ENCODE measurements around the gene RD3L.

GRCh38 chr14:102782959-102783392, 5.7 kb downstream of the TRAF3 start:
- RRBS, 2 experiments = no CpG with 5 or more reads among the region's 7 CpGs

GRCh38 chr14:102915288-102915602, 7.2 kb upstream of the AMN start:
- RRBS, 2 experiments = no CpG with 5 or more reads among the region's 9 CpGs

GRCh38 chr14:102931932-102933151, 9.9 kb downstream of the AMN start:
- RRBS, 2 experiments = no CpG with 5 or more reads among the region's 37 CpGs

DNA sequence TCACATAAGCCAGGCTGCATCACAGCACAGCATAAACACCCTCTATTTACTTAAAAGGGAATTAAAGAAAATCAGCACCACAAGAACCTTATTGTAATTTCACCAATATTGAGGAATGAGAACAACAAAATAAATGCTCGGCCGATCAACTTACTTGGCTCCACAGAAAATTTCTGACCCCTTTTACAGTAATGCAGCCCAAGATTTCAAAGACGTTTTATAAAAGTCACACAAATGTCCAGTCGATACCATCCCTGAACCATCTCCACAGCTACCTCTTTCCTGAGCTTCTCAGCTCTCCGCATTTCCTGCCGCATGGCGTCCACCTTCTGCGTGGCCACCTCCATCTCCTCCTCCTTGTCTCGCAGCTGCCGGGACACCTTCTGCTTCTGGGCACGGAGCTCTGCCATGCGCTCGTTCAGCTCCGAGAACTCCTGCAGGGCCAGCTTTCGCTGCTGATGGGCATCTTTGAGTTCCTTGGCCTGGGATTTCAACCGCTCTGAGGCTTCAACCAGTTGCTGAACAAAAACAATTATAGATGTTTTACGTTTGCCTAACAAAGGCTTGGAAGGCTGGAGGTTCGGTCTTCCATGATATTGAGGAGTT, 49.3 kb downstream of the AMN start:
- RRBS, 2 experiments = no CpG with 5 or more reads among the region's 18 CpGs

GRCh38 chr14:102973625-102974293, 51.3 kb downstream of the AMN start:
- RRBS, 2 experiments = no CpG with 5 or more reads among the region's 26 CpGs

DNA sequence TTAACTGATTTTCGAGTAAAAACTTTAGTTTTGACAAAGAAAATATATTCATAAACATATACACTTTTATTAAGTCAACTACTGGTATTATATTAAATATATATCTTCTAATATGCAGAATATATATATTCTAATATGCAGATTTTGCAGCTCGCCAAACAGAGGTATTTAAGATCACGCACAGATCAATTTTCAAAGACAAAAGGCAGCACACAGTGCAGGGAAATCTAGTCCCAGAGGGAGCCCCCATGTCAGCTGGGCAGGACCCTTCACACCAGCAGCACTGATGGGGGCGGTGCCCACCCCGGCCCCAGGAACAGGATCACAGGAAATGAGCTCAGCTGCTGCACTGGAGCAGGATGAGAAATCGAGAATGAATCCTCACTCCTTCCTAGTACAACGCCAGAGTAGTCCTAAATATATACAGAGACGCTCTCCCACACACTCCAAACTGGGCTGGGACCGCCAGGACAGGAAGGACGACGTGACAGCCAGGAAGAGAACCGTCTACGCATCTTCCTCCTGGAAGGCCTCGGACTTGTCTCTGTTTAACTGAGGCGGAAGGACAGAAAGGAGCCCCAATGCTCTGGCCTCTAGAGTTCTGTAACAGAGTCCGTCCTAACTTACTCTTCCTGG, 33.6 kb downstream of the CDC42BPB start:
- RRBS, 2 experiments = no CpG with 5 or more reads among the region's 16 CpGs

GRCh38 chr14:103107229-103107897, 12.8 kb downstream of the EXOC3L4 start:
- RRBS, 2 experiments = 94 to 97% methylated on average over 10 of the region's 31 CpGs

DNA sequence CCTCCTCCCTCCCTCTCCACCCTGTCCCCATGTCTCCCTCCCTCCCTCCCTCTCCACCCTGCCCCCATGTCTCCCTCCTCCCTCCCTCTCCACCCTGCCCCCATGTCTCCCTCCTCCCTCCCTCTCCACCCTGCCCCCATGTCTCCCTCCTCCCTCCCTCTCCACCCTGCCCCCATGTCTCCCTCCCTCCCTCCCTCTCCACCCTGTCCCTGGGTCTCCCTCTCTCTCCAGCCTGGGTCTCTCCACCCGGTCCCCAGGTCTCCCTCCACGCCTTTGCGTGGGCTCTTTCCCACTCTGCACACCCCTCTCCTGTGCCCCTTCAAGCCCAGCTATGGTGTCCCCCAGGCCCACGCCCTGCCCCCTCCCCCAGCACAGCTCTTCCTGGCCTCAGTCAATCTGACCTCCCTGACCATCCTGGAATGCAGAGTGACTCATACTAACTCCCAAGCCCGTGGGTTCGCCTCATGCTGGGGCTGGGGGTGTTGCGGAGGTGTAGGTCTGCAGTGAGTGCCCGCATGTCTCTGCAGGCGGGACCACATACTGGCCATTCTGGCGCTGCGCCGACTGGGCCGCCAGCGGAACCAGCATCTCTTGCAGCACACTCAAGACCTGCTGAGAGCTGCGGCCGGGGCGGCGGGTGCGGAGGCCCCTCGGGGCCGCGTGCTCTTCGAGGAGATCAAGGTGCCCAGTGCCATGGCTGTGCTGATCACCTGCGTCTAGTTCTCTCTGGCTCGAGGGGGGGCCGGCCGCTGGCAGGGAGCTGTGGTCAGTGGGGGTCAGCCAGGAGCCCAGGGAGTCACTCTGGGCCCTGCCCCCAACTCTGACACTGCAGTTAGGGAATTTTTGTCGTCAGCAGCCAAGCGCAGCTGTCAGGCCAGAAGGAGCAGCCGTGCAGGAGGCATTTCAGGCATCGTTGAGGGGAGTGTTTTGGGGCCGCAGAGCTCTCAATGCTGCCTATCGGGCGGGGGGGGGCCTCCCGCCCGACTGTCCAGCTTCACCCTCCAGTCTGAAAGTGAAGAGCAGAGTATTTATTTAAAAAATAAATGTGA, 13.4 kb upstream of the TNFAIP2 start:
- RRBS, 2 experiments = 9 to 56% methylated on average over 2 to 8 of the region's 36 CpGs

- RRBS, 2 experiments = 5 to 52% methylated on average over 6 of the region's 32 CpGs
These were observed 1.4 kb upstream of the TNFAIP2 start for GRCh38 chr14:103121527-103122516.

DNA sequence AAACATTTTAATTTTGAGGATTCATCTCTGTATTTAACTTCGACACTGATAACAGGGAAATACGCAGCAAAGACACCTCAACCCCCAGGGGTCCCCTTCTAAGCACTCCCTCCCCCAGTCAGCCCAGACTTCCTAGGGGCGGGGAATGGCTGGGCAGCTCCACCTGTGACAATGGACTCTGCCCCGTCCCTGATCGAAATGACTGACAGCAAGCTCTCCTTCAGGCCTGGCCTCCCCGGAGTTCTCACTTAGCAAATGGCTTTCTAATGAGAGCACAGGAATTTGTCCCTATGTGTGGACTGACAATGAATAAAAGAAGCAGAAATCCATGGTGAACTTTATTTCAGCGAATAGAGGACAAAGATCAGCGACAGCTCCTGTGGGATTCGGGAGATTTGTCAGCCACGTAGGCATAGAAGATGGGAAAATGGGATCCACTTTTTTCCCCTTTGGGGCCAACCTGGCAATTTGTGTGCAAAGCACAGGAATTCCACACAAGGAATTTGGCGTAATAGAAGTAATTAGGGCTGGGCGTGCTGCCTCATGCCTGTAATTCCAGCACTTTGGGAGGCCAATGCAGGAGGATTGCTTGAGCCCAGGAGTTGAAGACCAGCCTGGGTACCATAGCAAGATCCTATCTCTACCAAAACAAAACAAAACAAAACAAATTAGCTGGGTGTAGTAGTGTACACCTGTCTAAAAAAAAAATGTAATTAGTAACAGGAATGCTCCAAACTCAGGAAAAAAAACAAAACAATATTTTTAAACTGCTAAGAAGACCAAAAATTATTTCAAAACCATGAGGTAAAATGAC, 63.8 kb downstream of the TNFAIP2 start:
- RRBS, 2 experiments = no CpG with 5 or more reads among the region's 12 CpGs

GRCh38 chr14:103196139-103196599, 72.9 kb downstream of the TNFAIP2 start:
- RRBS, 2 experiments = no CpG with 5 or more reads among the region's 11 CpGs

DNA sequence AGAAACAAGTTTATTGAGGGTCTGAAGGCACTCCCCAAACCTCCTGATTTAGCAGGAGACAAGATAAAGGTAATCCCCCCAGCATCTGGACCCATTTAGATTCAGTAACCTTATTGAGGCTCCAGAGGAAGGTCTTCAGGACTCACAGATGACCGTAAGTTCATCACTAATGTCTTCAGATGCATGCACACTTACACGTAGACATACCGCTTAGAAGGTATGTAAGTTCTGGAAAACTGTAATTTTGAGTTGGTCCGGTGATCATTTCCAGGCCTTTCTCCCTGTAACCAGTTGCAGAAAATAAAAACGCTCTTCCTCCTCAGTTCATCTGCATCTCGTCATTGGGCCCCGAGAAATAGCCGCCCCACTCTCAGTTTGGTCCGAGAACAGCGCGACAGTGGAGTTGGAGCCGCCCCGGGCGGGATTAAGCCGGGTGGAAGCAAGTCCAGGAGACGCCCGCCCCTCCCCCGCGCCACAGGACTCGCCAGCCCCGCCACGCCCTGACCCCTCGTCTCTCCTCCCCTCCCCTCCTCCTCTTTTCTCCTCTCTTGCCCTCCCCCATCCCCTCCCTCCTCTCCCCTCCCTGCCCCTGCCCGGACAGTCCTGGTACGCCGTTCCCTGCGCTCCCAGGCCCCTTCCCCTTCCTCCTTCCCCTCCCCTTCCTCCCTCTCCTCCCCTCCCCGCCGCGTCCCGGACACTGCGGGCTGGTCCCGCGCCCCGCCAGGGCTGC, 83.7 kb downstream of the TNFAIP2 start:
- RRBS, 2 experiments = 0 to 3% methylated on average over 1 to 4 of the region's 35 CpGs

DNA sequence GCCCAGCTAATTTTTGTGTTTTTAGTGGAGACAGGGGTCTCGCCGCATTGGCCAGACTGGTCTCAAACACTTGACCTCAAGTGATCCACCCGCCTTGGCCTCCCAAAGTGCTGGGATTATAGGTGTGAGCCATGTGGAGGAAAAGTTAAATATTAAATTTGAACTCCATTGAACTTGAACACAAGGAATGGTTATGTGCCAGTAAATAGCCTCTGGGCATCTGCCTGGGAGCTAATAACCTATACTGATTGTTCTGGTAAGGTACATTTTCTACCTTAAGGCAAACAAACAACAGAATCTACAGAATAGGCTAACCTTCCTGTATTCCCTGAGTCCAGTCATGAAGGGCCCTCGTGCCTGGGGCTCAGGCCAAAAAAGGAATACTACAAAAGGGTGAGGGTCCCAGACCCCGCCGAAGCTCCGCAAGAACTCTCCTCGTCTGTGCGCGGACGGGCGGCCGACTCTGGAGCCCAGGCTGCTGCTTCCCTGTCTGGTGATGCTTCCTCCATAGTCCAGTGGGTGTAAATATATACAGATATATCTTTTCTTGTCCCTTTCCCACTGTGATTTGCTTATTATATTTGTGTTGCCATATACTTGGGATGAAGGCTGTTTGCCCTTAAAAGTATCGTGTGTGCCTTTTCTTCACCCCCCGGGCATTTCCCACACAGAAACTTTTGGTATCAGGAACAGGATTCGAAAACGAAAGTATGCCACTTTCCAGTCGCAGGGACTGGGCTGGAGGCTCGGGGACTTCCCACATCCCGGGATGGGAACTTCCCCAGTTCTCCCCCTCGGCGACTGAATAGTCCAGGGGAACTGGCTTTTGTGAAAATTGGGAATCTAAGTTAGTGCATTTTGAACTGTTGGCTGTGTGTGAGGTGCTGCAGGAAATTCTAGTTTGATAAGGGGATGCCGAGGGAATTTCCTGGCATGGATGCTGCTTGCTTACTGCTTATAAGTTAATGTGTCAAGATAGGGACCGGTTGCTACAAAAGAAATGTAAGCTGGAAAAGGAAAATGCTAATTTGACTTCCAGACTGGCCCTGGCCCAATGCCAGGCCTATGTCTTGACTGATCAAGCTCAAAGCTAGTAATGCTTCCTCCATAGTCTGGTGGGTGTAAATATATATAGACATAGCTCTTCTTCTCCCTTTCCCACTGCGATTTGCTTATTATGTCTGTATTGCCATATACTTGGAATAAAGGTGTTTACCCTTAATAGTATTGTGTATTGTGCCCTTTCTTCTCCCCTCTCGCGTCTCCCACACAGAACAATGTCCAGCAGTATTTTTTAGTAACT, 73.6 kb upstream of the EIF5 start:
- RRBS, 2 experiments = 40 to 95% methylated on average over 2 to 3 of the region's 27 CpGs

DNA sequence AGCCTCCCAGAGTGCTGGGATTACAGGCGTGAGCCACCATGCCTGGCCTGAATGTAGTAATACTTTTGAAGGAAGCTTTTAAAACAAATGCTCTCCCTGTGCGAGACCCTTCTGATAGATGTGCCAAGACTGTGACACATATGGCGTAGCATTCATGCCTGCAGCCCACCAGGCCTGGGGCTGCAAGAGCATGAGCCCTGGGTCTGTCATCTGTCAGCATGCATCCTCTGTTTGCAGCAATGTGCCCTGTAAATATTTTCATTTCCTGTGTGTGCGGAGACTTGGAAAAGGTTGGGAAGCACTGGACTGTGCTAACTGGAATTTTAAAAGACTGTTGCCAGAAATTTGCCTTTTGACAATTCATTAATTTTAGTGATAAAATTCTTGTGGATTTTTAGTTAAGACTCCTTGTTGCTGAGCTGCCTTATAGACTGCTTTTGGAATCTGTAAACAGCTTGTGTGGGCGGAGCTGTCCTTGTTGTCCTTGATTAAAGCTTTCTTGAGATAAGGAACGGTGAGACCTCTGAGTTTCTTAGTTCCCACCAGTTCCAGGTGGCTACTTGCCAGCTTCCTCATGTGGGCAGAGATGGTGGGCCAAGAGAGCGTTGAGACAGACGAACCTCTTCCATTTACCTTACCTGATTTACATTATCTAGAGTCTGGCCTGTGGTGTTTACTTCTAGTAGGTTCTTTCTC, 23.4 kb downstream of the MARK3 start:
- RRBS, 2 experiments = no CpG with 5 or more reads among the region's 8 CpGs

DNA sequence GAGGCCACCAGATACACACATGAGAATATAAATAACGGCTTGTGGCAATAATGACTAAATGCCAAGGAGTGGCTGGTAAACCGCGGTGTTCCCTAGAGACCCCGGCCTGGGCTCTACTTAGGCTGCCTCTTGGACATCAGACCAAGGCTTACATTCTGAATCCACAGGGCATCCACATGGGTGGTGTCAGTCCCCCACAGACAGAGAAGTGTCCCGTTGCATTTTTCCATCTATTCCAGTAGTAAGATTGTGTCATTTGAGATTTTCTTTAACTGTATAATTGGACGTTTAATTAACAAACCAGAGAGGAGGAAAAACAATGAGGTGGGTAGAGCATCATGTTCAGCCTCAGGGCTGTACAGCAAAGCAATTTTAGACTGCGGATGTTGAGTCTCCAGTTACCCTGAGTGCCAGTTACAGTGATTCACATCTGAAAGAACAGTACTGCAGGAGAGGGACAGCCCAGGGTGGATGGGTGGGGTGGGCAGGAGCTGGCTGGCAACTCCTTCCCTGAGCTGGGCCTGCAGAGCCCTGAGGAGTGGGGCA, 20.5 kb downstream of the CKB start:
- RRBS, 2 experiments = no CpG with 5 or more reads among the region's 7 CpGs

- RRBS, 2 experiments = no CpG with 5 or more reads among the region's 34 CpGs
These were observed 15.4 kb downstream of the TRMT61A start for GRCh38 chr14:103544244-103544952.

- RRBS, 2 experiments = no CpG with 5 or more reads among the region's 22 CpGs
These were observed 11.1 kb downstream of the BAG5 start for GRCh38 chr14:103551297-103551898.

DNA sequence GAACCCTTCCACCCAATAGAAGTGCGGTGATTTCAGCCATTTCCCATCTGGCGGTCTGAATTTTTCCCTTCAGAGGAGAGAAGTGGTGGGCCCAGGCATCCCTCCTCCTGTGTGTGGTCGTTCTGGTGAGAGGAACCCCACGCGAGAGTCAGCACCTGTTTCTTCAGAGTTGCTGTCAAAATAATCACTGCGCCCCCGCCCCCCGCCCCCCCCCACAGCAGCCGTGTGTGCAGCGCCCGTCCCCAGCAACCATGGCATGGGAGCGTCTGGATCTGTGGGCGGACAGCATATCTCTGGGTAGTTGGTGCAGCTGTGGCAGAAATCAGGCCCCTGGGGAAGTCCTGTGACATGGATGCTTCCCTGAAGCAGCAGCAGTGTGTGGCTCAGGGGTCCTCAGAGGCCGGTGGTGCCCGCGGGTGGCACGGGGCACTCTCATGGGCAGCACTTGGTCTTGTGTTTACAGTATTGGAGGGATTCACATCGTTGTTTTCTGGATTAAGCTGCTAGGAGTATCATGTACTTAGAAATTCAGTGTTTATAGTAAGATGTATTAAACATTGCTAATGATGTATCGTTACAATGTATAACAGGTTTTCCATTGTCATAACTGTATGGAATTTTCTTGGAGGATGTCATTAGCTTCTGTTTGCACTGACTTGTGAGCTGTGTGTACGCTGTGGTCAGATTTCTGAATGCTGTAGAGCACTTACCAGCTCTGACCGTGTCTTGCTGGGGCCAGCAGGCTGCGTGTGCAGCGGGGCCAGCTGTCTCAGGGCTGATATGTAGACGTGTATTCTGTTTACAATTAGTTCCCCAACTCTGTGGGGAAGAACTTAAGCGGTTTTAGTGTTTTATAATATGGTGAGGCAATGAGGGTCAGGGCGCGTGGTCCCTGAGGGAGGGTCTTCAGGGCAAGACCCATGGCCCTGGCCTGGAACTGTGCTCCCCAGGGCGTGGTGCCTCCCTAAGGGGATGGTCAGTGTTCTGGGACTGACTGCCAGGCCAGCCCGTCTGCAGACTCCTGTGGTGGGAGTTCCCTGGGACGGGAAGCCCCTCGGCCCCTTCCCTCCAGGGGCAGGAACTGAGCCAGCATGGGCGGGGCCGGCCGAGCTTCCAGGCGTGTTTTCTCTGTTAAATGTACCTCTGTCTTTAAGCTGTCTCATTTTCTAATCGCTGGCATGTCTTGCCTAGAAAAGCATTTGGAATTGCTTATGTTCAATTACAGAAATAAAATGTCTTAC, 18.9 kb downstream of the XRCC3 start:
- RRBS, 2 experiments = no CpG with 5 or more reads among the region's 36 CpGs

DNA sequence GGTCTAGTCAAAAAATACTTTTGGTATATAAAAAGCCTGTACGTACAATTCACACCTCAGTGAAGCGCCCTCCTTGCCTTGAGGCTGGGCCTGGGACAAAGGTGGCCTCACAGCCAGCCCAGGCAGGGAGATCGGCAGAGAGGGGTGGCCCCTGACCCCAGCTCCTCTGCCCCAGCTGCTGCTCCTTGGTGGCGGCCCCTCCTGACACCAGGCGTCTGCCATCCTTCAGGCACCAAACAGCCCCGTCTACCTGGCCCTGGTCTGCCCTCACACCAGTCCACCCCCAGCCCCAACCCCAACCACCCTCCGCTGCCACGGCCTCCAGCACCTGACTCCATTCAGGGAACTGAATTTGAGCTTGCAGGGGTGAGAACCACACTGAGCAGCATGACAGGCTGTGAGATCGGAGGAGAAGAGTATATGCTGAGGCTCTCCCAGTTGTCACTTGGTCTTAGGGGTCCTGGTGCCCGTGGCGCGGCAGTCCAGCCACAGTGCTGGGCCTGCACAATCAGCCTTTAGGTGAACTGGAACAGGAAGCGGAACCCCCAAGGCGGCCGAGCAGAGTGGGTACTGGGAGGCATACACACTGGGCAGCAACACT, 18.5 kb downstream of the ZFYVE21 start:
- RRBS, 2 experiments = no CpG with 5 or more reads among the region's 15 CpGs

GRCh38 chr14:103942258-103942887, at the start of gene RD3L:
TSS of gene RD3L (minus strand) at chr14:103942529.
- RRBS, 2 experiments = no CpG with 5 or more reads among the region's 9 CpGs

Measured in NT2/D1 (cell line).